ENCODE measurements around a stretch of chr2.

DNA sequence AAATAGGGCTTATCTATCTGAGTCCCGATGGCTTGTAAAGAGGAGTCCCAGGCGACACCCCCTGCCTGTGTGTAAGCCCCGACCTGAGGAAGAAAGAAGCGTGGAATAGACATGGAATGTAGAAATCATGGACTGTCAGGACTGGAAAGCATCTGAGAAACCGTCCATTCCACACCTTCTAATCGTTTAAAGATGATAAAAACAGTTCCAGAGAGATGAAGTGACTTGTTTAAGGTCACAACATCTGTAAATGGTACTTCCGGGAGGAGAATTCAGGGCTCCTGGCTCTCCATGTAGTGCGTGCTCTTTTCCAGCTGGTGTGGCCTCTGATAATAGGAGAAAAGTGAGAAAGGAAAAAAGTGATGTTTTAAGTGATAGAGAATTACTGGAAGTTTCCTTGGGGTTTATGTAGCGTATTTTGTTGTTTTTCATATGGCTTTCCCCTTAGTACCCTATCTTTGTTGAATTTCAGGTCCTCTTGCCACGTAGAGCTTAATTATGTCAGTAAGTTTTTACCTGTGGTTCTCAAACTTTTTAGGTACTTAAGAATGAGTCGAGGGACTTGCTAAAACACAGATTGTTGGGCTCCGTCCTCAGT lies 660 bp downstream of the C2orf49 start:
- PRO-cap: no peak

DNA sequence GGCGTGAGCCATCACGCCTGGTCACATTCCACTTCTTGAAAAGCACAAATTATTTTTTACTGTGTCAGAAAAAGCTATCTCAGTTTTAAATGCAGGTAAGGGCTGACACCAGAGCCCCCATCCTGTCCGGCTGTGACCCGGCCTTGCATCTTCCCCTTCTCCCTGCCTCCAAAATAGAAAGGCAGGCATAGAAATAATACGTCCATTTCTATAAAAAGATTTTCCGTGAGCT lies 11.9 kb downstream of the FHL2 start:
- PRO-cap: no peak

DNA sequence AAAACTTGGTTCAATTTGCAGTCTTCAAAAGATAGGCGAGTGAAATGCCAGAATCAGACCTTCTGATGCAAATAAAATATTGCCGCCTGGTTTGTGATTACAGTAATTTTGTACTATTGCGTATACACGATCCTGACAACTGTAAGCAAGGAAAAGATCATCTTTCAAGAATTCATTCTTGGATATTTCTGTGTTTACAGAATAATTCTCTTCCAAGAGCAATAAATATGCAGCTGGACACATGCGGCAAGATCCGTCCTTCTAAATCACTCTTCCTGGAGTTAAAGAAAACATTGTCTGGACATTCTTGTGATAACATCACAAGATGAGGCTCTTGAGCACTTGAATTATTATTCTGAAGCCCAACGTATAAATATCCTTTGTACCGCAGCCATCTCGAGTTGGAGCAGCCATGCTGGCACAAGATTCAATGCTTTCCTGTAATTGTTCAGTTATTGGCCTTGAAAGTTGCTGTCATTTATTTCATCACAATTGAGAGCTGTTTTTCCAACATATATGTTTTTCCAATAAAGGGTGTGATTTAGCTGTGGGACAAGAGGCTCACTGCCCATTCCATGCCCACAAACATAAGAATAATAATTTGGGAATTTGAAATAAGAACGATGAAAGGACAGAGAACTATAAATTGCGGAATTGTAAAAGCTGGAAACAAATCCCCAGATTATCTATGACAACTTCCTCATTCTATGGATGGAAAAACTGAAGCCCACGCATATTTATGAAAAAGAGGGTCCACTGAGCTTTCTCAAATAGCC lies 9.8 kb downstream of the FHL2 start:
- PRO-cap: no peak

DNA sequence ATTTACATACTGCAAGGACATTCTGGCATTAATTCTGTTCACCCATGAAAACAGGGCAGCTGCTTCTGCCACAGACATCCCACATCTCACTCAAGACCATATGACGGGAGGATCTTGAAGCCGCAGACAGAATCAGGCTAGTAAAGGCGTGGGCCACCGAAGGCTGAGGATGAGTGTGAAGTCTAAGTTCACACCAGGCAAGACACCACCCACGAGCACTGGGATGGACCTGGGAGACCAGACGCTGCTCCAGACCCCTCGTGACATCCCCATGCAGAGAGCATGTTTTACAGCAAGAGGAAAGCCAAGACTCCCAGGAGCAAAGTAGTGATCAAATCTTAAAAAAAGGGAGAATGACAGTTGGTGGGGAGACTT lies 3.1 kb downstream of the FHL2 start:
- PRO-cap: no peak

DNA sequence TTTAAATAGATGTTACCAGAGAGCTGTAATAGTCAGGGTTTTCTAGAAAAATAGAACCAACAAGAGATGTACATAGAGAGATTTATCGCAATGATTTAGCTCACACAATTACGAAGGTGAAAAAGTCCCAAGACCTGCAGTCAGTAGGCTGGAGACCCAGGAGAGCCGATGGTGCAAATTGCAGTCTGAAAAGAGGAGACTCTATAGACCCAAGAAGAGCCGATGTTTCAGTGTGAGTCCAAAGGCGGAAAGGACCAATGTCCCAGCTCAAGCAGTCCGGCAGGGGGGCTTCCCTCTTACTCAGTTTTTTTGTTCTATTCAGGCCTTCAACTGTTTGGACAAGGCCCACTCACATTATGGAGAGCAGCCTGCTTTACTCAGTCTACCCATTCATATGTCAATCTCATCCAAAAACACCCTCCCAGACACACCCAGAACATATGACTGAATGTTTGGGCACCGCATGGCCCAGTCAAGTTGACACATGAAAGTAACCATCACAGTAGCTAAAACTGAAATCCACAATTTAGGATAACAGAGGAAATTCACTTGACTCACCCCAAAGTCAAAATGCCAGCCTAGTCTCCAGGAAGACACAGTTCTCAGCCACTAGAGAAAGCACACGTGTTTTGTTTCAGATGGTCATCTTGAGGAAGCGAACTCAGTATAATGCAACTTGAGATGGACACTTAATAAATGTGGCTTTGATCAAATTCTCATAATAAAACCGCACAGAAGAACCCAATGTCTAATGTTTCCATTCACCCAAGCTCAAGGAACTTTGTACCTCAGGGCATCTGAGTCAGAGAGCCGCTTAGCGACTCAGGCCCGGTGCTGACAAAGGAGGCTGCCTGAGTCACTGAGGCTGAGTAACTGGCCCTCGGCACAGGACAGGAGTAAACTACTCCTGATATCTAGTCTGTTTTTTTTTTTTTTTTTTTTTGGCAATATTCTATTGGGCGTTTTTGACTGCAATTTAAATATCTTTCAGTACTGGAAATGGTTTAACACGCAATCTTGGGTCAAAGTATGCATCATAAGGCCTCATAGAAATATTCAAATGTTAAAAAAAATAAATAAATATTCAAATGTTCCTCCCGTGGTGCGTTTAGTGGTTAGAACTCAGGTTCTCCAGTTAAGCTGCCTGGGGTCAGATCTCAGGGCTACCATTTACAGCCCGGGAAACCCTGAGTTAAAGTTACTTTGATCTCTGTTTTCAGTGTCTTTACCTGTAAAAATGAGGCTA lies 2.3 kb downstream of the FHL2 start:
- PRO-cap: bidirectional peak, plus-strand start at position 859 of the sequence, minus-strand start at position 839 of the sequence

GRCh38 chr2:105435355-105435686 lies 36.5 kb upstream of the FHL2 start:
- PRO-cap: no peak

GRCh38 chr2:105460092-105460908 lies 61.4 kb upstream of the FHL2 start:
- PRO-cap: no peak

GRCh38 chr2:105486908-105487516 lies 88.2 kb upstream of the FHL2 start:
- PRO-cap: no peak

DNA sequence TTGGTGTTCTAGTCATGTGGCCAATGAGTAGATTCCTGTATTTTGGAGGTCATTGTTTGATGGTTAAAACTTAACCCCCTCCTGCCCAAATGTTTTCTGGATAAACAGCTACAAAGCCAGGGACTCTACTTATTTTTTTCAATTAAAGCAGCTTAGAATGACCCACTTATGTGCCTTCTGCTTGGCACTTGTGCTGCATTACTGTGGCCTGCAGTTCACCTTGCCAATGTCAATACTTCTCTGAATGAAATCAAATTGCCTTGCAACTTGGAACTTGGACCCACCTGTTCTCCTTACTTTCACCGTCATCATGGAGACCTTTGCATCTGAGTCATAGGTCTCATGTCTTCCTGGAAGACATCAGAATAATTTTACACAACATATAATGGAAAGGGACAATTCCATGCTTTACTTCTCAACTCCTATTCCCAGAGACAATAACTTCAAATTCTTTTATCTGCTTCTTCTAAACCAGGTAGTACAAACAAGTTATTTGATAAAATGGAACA lies 92.1 kb upstream of the FHL2 start:
- PRO-cap: no peak

- PRO-cap: no peak
Measured at GRCh38 chr2:105515320-105515720, 116.5 kb upstream of the FHL2 start.

- PRO-cap: bidirectional peak, plus-strand start at chr2:105583174, minus-strand start at chr2:105583042; bidirectional peak, plus-strand start at chr2:105583478, minus-strand start at chr2:105583431
Measured at GRCh38 chr2:105582858-105583619, 161.7 kb upstream of the NCK2 start.

- PRO-cap: no peak
Measured at GRCh38 chr2:105604845-105605522, 139.7 kb upstream of the NCK2 start.

GRCh38 chr2:105753477-105754642 lies 9.1 kb downstream of the NCK2 start:
- PRO-cap: no peak

DNA sequence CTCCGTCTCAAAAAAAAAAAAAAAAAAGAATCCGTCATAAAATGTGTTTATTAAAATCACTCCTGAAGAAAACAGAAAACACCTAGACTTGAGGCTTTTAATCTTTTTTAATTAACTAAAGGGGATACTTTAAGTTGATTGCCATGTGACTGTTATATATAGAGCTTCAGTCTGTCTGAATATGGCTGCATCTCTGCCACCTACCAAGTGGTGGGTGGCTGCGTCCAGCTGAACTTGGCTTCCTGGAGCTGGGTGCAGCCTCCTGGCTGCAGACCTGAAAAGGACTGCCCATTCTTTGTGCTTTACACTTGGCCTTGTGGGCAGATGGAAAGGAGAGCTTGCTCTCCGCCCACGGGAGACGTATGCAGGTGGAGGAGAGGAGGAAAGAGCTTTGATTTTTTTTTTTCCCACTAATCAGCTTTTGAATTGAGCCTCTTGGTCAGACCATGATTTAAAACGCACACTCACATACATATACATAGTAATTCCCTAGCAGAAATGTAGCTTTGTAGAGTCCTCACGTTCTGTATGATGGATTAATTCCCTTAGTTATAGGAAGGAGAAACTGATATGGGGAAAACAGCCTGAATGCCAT lies 34.7 kb downstream of the NCK2 start:
- PRO-cap: no peak

DNA sequence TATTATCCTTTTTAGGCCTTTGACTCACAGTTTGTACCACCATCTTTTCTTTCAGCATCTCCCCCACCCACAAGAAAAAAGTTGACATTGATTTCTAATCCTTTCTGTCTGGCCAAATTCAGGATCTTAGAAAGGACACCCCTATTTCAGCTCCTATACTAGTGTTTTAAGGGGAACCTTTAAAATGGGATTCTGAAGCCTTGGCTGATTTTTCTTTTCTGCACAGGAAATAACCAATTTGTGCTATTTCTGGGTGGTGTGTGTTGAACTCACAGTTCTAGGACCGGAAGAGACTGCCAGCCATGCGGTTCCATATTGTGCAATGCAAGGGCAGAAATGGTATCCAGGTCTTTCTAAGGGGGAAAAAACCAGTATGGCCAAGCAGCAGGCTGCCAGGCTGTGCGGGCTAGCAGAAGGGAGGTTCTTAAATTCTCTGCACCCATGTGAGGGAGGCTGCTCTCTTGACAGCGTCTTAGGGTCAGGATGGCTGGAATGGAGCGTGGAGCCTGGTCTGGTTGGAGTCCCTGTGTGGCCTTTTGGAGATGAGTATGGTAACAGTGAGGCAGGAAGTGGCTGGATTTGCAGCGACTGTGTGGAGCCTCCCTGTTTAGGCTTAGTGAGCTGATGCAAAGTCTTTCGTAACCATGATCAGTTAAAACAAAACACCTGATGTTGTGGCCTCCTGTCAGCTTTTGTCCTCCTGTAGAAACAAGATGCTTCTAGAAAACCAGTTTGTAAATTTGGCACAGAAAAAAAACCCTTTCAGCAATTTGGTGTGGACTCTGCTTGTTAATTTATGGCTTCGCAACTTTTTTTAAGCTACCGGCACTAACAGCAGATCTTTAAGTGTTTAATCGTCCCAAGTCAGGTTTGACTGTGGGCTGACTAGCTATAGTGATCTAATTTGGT lies 52.6 kb downstream of the NCK2 start:
- PRO-cap: no peak

- PRO-cap: no peak
Measured at GRCh38 chr2:105798470-105799186, 53.9 kb downstream of the NCK2 start.

DNA sequence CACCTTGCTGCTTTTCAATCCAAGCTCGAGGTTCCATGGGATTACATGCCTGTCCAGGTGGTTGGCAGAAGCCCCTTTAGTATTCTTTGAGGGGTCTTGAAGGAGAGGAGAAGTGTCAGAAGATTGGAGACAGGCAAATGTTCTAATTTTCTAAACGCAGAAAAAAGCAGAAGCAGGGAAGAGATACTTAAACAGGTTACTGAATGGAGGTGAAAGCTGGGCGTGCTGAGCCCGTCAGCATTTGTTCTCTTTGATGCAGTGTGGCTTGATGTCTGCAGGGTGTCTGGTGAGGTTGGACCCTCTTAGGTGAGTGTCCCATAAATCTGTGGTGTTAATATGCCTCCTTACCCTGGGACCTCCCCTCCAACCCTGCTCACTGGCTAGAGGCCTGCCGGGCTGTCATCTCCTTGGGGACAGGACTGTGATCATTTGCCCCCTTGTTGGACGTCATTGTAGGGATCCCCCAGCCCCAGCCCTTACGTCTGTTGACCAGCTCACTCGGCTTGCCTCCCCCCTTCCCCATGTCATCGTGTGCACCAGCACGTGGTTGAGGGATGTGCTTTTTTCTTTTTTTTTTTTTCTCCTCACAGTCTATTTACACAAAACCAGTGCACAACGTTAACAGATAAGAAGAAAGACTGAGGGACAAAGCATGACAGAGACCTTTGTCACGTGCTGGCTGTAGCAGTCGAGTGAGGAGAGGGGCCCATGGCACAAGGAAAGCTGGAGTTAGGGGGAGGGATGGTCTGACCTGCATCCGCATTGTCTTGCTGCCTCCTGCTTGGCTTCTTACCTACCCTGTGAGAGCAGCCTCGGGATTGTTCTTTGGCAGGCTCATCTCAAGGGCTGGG lies 56.4 kb downstream of the NCK2 start:
- PRO-cap: no peak

DNA sequence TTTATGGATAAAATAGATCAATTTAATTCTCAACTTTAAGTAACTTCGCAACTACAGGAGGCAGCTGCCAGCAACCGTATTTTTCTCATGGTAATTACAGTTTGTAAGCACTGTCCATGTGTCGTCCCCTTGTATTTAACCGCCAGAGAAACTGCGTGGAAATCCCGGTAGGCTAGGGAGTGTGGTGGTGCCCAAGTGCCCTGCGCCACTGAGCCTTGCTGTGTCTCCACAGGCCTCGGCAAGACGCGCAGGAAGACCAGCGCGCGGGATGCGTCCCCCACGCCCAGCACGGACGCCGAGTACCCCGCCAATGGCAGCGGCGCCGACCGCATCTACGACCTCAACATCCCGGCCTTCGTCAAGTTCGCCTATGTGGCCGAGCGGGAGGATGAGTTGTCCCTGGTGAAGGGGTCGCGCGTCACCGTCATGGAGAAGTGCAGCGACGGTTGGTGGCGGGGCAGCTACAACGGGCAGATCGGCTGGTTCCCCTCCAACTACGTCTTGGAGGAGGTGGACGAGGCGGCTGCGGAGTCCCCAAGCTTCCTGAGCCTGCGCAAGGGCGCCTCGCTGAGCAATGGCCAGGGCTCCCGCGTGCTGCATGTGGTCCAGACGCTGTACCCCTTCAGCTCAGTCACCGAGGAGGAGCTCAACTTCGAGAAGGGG lies 136.5 kb downstream of the NCK2 start:
- PRO-cap: no peak

DNA sequence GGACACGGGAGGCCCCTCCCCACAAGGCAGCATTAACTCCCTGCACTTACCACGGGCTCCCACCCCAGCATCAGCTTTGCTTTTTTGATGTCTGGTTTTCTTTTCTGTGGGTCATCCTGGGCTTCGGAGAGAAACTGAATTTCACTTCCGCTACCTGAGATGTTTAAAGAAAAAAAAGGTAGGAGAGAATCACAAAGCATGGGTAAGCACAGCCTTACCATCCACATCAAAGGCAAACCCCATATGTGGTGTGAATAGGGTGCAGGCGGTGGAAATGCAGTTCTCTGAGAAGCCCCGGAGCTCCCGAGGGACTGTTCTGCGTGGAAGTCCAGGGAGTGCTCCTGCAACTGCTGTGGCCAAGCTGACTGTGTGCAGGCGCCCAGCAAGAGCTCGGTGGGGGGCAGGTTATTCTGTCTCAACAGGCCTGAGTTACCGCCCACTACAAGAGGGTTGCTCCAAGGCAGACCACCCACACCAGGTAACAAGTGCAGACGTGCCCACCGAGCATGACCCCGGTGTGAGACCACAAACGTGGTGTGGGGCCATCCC lies 31.3 kb downstream of the ECRG4 start:
- PRO-cap: no peak

DNA sequence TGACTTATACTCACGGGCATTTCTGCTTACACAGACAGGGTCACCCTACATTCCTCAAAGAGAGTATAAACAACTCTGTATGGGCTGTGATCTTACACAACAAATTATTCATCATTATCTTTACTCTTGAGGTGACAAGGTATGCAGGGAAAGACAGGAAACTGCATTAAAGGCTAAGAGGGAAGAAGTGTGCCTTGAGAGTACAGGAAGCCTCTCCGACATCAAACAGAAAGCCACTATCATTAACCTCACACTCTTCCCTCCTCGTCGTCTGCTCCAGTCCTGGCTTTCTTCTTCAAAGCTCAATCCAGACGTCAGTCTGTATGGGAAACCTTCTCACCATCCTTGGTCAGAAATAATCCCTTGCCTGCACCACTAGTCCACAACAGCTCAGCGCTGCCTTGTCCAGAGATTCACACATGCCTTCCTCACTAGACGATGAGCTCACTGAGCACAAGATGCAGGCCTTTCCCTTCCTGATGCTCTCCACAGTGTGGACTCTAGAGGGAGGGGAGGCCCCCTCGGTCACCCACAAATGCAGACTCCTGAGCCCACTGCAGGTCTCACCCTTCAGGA lies 56.1 kb downstream of the UXS1 start:
- PRO-cap: no peak